Gastroesophageal sphincter (tissue), 4 donors: ENCODE data around the gene ALDH5A1.

DNA sequence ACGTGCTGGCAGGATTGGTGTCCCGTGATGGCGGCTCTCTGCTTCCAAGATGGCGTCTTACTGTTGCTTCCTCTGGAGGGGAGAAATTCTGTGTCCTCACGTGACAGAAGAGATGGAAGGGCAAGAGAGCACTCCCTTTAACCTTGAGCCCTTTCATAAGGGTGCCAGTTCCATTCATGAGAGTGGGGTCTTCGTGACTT lies 28.1 kb downstream of the RNF144B start:
- PRO-cap, result no peak
- RAMPAGE, long total RNA, 4 experiments, result no peak in any of the 4 experiments

GRCh38 chr6:18418838-18419840 lies 32.0 kb downstream of the RNF144B start:
- PRO-cap, result no peak
- RAMPAGE, long total RNA, 4 experiments, result no peak in any of the 4 experiments

DNA sequence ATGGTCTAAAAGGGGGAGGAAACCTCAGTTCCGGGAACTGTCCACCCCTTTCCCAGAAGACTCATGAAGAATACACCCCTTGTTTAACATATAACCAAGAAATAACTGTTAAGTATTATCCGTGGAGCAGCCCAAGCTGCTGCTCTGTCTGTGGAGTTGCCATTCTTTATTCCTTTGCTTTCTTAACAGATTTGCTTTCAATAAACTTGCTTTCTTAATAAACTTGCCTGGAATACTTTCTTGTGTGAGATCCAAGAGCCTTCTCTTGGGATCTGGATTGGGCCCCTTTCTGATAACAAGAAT lies 146.7 kb upstream of the ID4 start:
- PRO-cap, result no peak
- RAMPAGE, long total RNA, 4 experiments, result no peak in any of the 4 experiments

DNA sequence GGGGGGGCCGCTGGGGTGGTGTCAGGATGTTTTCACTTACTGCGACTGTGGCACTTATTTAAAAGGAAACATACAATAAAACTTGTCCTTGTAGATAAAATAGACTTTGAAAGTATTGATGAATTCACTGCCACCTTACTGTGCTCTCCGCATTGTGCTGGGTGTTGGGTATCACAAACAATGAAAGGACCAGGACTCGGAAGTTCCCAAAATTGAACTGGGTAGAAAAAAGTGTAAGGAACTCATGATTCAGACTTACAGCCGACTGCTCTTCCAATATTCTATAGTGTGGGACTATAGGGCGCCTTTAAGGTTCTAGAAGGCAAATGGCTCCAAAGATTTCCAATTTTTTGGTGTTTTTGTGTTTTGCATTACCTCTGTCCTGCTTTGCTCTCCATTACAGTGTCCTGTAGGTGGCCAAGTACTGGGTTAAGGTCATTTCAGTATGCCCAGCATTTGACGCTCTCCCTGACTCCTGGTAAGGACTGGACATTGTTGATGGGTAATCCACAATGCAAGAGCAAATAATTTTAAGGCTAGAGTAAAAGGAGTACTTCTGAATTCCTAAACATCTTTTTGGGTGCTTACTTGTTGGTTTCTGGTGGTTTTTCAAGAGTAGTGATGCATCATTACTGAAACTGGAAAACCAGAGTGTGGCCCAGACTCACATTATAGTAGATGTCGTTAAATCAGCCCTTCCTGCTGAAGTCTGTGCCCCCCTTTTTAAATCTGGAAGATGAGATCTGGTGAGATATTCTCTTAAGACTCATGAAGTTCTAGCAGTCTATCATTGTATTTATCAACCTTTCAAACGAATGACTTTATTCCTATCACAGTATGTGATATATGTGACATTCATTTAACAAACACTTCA lies 31.8 kb upstream of the ID4 start:
- PRO-cap, result no peak
- RAMPAGE, long total RNA, 4 experiments, result no peak in any of the 4 experiments

DNA sequence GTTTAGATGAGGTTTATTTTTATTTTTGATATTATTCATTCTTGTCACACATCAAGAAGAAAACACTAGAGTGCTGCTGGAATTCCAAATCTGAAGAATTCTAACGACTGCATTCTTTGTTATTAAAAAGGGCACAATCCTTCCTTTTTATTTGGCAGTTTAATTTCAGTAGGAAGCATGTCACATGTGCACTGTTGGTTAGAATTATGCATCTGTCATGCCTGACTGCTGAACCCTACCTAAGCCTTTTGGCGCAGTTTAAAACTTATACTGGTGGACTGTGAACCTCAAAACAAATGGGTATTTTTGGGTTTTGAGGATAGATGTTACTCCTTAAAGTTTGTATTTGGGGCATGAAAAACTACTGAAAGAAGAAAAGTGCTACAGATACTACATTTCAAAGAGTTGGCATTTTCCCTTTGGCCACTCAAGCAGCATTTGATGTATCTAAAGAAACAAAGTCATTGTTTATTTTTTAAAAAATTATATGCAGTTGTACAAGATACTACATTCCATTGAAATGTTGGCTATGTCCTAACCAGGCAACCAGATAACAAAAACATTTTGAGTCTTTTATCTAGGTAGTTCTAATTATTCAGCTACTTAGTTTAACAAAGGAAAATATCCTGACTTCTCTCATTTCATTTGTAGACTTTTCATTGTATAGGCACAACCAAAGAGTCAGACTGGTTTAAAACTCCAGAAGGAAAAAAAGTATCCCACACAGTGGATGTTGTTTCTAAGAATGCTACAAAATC lies 4.2 kb downstream of the ID4 start:
- PRO-cap, result bidirectional peak, plus-strand start at position 266 of the sequence, minus-strand start at position 92 of the sequence
- RAMPAGE, long total RNA, 4 experiments, result no peak in any of the 4 experiments

- PRO-cap, result no peak
- RAMPAGE, long total RNA, 4 experiments, result no peak in any of the 4 experiments
Observed at GRCh38 chr6:19845517-19846051, 8.4 kb downstream of the ID4 start.

GRCh38 chr6:19853709-19854233 lies 16.6 kb downstream of the ID4 start:
- PRO-cap, result no peak
- RAMPAGE, long total RNA, 4 experiments, result no peak in any of the 4 experiments

- PRO-cap, result no peak
- RAMPAGE, long total RNA, 4 experiments, result no peak in any of the 4 experiments
Observed at GRCh38 chr6:20126020-20126704, 86.1 kb downstream of the MBOAT1 start.

GRCh38 chr6:20138954-20139525 lies 73.2 kb downstream of the MBOAT1 start:
- PRO-cap, result no peak
- RAMPAGE, long total RNA, 4 experiments, result no peak in any of the 4 experiments

- PRO-cap, result no peak
- RAMPAGE, long total RNA, 4 experiments, result no peak in any of the 4 experiments
Observed at GRCh38 chr6:20144444-20145091, 67.7 kb downstream of the MBOAT1 start.

- PRO-cap, result no peak
- RAMPAGE, long total RNA, 4 experiments, result no peak in any of the 4 experiments
Observed at GRCh38 chr6:20400570-20401095, 1.0 kb upstream of the E2F3 start.

- PRO-cap, result no peak
- RAMPAGE, long total RNA, 4 experiments, result no peak in any of the 4 experiments
Observed at GRCh38 chr6:20412940-20414190, 11.7 kb downstream of the E2F3 start.

GRCh38 chr6:21109931-21110130 lies 483.7 kb upstream of the SOX4 start:
- PRO-cap, result no peak
- RAMPAGE, long total RNA, 4 experiments, result no peak in any of the 4 experiments

GRCh38 chr6:21666168-21666674 lies 72.7 kb downstream of the SOX4 start:
- PRO-cap, result bidirectional peak, plus-strand start at chr6:21666444, minus-strand start at chr6:21666293
- RAMPAGE, long total RNA, 4 experiments, result start-site peak on the plus strand in 3 of 4 experiments, at chr6:21666379-21666444 at its widest, 15 to 53 reads per replicate

DNA sequence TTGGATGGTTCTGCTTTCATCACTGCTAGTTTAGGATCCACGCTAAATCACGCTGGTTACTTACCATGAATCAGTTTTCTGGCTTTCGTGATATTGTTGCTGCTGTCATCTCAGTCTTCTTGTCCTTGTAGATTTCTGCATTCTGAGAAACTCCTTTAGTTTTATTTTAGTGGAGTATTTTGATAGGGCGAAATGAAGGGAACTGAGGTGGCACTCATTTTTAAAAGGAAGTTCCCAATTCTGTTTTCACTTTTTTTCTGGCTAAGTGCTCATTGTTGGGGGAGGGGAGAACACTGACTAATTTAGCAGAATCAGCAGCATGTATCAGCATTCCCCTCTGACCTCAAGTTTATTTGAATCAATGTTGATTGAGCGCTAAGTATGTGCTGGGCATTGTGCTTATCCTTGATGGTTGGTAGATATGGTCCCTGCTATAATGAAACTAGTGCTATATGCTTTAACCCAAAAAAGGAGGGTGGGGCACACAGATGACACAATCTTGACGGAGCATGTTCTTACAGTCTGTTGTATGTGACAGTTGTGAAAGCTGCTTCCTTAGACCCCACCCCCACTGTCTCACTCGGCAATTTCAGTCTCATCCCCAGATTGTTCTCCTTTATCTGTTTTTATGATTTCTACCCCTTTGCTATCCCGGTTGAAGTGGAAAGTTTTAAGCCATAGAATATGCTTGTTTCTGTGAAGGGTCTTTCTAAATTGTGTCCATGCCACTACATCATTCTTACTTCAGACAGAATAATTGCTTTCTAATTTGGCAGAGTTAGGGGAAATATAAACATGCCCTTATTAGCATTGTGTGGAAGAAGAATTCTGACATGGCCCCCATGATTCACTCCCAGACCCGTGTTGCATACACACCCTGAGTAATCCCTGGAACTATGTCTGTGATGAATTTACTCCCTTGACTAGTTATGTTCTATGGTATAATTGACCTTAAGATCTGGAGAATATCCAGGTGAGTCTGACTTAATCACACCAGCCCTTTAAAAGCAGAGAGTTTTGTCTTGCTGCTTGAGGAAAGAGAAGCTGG lies 262.5 kb downstream of the SOX4 start:
- PRO-cap, result no peak
- RAMPAGE, long total RNA, 4 experiments, result no peak in any of the 4 experiments

DNA sequence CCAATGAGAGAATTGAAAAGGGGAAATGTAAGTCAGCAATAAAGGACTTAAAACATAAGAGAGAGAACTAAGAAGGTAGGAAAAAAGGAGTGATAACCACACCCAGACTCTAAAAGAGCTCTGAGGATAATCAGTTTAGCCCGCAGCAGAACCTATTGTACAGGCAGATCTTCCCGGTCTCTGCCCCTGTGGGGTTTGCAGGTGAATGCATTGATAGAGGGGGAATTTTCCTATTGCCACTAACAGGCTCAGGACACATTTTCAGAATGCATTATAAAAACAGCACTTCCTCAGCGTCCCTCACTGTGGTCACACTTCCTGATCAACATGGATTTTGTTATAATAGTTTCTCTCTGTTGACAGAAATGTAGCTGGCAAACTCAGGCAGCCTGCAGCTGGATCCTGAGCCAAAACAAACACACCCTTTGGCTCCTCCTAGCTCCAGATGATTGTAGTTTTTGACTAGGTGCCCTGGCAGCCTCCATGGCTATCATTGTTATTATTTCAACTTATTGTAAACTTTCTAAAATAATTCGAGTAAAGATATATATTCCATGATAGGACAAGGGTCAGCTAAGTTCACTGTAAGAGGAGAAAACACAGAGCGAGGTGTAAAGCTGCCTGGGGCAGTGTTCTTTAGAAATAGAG lies 98.4 kb upstream of the HDGFL1 start:
- PRO-cap, result no peak
- RAMPAGE, long total RNA, 4 experiments, result no peak in any of the 4 experiments

- PRO-cap, result no peak
- RAMPAGE, long total RNA, 4 experiments, result no peak in any of the 4 experiments
Observed at GRCh38 chr6:24359760-24360578, 2.1 kb upstream of the DCDC2 start.

DNA sequence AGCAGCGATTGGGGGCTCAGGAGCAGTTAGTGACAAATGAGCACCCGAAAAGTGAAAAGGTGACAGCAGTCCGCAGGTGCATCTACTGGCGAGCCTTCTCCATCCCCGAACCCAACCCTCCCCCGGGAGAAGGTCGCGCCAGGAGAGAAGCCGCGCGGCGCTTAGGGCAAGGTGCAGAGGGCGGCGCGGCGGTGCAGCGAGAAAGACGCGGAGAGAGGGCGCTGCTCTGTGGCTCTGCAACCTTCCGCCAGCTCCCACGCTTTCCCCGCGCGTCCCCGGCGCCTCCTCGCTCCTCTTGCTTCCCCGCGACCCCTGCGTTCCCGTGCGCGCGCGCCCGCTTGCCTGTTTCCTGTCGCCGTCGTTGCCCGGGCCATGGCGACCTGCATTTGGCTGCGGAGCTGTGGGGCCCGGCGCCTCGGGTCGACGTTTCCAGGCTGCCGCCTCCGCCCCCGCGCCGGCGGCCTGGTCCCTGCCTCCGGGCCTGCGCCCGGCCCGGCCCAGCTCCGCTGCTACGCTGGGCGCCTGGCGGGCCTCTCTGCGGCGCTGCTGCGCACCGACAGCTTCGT lies at the start of gene ALDH5A1:
Gene ALDH5A1, plus strand, starts transcription at position 345 of the 566 bp plus-strand sequence.
- PRO-cap, result unidirectional peak, plus-strand start at position 174 of the sequence; unidirectional peak, plus-strand start at position 352 of the sequence
- RAMPAGE, long total RNA, 4 experiments, result no peak in any of the 4 experiments

DNA sequence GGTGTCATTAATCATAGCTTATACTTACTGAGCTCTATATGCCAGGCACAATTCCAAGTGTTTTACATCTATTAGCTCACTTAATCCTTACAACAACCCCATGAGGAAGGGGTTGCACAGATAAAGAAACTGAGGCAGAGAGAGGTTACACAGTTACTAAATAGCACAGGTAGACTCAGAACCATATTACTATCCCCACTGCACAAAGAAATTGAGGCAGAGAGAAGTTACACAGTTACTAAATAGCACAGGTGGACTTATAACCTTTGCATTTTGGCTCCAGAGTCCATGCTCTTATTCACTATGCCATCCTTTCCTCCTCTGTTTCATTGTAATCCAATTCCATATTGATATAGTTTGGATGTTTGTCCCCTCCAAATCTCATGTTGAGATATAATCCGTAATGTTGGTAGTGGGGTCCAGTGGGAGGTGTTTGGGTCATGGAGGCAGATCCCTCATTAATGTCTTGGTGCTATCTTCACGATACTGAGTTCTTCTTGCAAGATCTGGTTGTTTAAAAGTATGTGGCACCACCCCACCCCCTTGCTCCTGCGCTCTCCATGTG lies 3.5 kb downstream of the TDP2 start:
- PRO-cap, result no peak
- RAMPAGE, long total RNA, 4 experiments, result no peak in any of the 4 experiments

- PRO-cap, result no peak
- RAMPAGE, long total RNA, 4 experiments, result no peak in any of the 4 experiments
Observed at GRCh38 chr6:24664038-24664587, 2.6 kb downstream of the TDP2 start.